Left cardiac atrium (tissue), 1 donor: ENCODE measurements around a stretch of chr17.

DNA sequence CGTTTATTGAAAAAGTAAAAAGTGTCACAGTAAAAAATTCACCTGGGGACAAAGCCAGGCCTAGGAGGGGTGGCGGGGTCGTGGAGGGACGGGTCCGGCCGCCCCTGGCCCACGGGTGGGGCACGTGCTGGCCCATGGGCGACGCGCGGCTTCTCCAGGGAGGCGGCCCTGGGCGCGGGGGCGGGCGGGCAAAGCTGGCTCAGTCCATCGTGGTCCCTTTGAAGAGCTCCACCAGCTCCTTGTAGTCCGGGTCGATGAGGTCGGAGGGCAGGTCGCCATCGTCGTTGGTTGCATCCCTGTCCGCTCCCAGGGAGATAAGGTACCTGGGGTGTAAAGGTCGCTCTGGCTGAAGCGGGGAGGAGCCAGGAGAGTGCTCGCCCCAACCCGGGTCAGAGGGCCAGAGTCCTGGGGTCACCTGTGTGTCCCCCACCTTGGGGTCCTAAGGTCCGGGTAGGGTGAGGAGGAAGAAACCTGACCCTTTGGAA is 481 bp upstream of the MCRIP1 start:
- PRO-cap = no peak

- PRO-cap = unidirectional peak, plus-strand start at chr17:81841032
Measured at GRCh38 chr17:81840719-81841265, 5.9 kb upstream of the PPP1R27 start.

DNA sequence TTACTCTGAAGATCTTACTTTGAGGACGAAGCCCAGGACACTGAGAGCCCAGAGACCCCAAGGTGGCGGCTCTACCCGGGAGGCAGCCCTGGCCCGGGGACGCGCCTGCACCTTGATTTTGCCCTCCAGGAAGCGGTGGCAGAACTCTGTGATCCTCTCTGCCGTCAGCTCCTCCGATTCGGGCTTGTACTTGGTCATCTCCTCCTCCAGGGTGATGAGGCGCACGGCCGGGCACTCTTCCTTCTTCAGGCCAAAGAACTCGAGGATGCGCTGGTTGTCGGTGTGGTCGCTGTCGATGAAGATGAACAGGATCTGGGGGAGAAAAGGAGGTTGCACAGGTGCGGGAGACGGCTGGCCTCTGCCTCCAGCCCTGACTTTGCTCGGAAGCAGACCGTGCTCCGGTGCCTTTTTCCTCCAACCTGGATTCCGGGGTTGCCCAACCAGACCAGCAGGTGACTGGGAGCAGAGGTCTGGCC is 11.5 kb upstream of the PPP1R27 start:
- PRO-cap = no peak

GRCh38 chr17:81918447-81918859 is 477 bp upstream of the SIRT7 start:
- PRO-cap = no peak

- PRO-cap = no peak
Measured at GRCh38 chr17:81928216-81928665, 706 bp upstream of the MAFG start.

- PRO-cap = no peak
Measured at GRCh38 chr17:81931334-81932221, 4.0 kb upstream of the MAFG start.

DNA sequence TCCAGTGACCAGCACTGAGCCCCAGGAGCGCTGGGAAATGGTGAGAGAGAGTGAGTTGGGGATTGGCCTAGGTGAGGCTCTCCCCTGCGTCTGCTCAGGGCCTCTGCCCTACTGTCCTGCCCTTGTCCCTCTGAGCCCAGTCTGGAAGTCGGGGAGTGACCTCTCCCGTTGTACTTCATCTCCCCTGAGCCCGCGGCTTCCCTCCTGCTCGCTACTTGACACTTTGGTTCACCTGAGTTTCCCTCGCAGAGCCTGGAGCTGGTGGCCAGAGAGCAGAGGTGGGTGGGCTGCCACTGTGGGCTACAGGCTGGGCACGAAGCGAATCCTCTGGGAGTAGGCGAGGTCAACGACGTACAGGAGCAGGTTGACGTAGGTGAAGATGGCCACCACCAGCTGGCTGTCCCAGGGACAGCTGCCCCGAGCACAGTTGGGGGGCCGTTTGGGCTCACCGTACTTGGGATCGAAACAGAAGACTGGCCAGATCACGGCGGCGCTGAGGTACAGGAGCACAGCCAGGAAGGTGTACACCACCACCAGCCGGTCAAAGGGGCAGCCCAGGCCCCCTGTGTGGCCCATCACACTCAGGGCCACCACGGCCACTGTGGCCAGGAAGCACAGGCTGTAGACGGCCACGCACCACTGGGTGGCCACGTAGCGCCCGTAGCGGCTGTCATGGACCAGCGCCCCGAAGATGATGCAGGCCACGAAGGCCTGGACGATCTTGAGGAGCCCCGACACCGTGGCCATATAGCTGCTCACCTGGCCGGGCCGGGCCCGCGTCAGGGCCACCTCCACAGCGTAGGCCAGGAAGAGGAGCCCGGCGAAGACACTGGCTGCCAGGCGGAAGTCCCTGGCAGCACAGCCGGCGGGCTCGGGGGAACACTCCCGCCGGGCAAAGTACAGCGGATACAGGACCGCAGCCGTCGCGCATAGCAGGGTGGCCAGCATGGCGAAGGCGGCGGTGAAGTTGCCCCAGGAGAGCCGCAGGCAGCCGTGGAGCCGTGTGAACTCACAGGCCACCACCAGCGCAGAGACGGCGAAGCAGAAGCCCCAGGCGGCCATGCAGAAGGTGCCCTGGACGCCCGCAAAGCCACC is 3.8 kb upstream of the PYCR1 start:
- PRO-cap = no peak

DNA sequence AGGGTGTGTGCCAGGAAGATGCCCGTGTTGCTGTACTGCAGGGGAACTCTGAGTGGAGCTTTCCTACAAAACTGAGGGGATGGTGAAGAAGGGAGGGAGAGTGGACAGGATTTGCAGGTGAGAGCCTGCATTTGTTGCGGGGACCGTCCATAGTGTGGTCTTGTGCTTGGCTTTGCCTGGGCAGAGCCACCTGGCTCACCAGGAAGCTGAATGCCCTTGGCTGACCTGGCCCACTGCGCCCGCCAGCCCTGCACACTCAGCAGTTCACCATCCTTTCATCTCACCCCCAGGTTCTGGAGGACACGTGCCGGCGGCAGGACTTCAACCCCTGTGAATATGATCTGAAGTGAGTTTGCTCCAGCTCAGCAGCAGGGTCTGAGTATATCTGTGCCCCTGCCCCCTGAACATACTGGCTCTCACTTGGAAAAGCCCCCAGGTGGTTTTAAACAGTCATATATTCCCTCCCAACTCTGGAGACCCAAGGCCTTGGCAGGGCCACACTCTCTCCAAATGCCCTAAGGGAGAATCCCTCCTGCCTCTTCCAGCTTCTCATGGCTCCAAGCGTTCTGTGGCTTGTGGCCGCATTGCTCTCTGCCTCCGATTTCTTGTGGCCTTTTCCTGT is 1.6 kb downstream of the ASPSCR1 start:
- PRO-cap = no peak

GRCh38 chr17:81994727-81995712 is 17.6 kb downstream of the ASPSCR1 start:
- PRO-cap = no peak

DNA sequence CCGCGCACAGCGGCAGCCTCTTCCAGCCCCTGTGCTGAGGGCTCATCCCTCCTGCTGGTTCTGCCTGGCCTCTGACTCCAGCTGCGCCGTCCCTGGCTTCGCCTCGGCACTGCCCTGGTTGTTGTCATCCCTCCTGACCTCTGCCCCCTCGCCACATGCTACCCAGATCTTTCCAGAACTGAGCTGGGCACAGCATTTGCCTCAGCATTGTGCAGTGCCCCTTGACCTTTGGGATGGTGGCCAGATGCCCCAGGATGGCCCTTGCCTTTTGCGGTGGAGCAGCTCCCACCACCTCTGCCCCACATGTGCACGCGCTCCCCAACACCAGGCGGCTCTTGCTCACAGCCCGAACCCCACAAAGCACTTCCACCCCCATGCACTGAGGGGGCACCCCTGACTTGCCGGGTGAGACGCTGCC is 3.0 kb downstream of the LRRC45 start:
- PRO-cap = no peak

DNA sequence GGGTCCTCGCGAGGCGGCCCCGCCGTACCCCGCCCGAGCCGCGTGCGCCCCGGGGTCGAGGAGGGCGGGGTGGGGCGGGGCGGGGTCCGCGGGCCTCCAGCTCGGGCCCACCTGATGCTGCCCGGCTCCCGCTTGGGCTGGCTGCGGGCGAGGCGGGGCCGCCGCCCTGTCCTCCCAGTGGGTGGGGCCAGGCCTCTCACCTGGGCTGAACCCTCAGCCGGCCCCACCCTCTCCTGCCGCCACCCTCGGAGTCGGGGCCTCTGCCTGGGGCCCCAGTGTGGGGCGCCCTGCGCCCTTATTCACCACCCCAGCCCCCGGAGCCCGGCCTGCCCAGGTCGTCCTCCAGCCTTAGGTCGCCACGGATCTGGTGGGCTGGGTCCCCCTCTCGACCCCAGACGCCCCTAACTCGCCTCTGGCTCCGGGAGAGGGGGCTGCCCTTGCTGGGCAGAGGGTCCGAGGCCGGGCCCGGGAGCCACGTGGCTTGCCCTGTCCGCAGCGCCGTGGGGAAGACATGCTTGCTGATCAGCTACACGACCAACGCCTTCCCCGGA is 488 bp downstream of the RAC3 start:
- PRO-cap = no peak

GRCh38 chr17:82039562-82040234 is 2.2 kb upstream of the DCXR start:
- PRO-cap = no peak

DNA sequence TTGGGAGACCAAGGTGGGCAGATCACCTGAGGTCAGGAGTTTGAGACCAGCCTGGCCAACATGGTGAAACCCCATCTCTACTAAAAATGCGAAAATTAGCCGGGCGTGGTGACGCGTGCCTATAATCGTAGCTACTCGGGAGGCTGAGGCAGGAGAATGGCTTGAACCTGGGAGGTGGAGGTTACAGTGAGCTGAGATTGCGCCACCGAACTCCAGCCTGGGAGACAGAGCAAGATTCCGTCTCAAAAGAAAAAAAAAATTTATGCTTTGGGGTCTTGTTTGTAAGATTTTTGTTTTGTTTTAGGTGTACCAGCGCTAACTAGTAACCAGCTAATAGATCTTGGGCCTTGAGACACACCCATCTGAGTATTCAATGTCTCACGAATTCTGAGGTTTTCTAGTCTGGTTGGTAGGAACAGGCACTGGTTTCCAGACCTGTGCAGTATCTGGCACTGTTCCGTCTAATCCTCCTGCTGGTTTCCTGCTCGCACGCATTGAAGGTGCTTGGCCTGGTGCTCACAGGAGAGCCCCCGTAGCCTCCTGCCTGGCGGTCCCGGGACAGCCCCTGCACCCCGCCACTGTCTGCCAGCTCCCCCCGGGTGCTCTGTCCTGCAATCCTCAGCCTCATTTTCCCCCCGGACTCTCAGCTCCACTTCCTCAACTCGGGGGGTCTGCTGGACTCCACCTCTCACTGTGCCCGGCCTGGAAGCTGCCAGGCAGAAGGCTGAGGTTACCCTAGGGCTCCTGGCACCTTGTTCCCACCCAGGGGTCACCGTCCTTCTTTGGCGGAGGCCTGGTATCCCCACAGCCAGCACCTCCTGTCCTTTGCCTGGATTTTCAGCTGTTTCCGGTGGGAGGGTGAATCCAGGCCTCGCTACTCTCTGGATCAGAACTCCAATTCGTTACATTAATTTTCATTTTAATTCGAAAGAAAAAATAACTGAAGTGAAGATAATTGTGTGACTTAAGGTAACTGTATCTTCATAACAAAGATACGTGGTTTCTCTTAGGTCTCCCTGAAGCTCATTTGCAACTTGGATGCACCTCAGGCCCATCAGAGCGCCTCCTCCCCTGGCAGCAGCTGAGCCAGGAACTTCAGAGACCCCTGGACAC is 10.7 kb upstream of the DUS1L start:
- PRO-cap = no peak

GRCh38 chr17:82077109-82077668 is 11.6 kb upstream of the DUS1L start:
- PRO-cap = no peak

DNA sequence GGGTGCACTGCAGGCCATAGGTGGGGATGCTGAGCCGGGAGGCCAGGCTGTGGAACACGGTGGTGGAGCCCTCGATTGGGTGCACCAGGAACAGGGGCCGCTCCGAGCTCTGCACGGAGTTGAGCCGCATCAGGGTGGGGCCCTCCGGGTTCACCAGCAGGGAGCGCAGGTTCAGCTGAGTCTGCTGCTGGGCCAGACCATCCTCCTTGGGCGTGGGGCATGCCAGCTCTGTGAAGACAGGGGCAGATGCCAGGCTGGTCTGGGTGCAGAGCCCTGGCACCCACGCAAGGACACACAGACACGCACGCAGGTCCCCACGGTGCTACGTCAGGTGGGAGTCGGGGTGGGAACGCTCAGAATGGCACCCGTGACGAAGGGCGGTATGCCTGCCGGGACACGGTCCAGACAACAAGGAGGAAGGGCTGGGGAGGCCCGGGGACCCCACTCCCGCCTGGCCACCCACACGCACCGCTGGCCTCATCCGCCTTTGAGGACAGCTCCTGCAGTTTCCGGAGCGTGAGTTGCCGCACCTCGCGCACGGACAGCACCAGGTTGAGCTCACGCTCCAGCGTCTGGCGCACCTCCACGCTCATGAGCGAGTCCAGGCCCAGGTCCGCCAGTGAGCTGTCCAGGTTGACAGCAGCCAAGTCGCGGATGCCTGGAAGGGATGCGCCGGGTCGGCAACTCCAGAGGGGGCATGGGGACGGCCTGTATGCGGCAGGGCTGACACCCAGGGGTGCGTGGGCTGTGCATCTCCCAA is 15.3 kb upstream of the DUS1L start:
- PRO-cap = no peak

GRCh38 chr17:82096032-82096857 is 1.8 kb downstream of the FASN start:
- PRO-cap = no peak

DNA sequence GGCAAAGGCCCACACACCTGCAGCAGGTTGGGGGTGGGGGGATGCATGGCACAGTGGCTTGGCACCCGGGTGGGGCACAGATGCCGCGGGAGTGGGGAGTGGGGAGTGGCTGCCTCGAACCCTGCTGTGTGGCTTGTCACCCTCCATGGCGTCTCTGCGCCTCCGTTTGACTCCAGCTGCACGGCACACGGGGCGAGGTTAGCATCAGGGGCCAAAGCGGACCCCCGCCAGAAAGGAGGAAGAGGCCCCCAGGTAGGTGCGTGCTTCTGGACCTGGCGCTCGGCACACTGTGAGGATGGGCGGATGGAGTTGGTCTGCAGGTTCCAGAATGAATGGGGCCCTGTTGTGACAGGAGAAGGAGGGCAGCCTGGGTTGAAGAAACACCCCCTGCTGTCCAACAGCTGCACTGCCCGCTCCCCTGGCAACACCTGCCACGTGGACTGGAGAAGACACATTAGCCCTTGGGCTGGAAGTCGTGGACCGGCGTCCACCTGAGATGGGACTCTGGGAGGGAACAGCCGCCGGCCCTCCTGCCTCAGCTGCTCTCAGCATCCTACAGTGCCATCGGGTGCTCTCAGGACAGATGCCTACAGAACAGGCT is 9.3 kb upstream of the FASN start:
- PRO-cap = no peak

DNA sequence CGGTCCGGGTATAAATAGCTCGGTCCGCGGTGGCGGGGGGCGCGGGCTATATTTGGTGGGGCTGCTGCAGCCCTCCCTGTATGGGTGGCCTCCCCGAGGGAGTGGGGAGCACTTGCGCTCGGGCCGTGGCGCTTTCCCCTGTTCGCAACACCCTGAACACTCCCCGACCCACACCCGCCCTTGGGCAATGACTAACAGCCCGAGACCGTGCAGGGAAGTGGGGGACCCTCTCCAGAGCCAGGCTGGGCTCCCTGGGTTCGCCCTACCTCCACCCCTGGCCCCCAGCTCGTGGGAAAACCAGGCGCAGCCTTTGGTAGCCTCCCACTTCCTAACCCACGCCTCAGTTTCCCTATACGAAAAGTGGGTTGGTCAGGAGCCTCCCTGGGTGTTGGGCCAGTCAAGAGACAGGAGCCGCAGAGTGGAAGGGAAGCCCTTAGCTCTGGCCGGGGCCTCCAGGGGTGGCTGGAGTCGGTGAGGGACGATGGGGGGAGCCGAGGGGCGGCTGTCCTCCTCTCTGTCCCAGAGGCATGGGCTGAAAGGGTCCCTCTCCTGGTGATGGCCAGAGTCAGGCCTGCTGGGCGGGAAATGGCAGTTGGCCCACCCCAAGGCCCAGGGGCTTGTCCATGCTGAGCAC is 706 bp downstream of the SLC16A3 start:
- PRO-cap = no peak

GRCh38 chr17:82237280-82237985 is 8.6 kb downstream of the SLC16A3 start:
- PRO-cap = no peak

- PRO-cap = no peak
Measured at GRCh38 chr17:82260361-82261517, 12.8 kb downstream of the CSNK1D start.